Fibroblast of villous mesenchyme (primary cell): Measurements from ENCODE around the gene FAM204A.

DNA sequence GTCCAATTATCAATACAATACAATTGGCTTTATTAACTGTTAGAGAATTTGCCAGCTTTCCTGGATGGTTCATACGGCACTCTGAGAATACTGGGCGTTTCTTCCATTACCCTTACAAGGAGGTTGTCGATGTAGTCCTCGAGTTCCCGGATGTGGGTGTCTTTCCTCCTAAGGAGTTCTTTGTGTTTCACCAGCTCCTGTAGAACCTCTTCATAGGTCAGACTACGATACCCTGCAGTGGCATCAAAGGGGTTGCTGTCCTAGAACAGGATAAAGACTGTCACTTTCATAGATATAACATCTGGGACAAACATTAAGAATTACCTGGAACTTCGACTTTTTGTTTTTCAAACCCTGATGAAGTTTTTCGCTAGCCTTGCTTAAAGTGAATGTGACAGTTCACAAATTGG lies 37.8 kb downstream of the RAB11FIP2 start:
- CAGE, long polyA plus RNA, result no peak

GRCh38 chr10:118341322-118342653 lies at the start of gene FAM204A:
TSS of gene FAM204A (minus strand) at chr10:118342324.
- CAGE, long polyA plus RNA, result no peak

- CAGE, long polyA plus RNA, result no peak
These were observed 30.1 kb upstream of the PRLHR start for GRCh38 chr10:118625553-118625940.

- CAGE, long polyA plus RNA, result no peak
These were observed 25.2 kb downstream of the CACUL1 start for GRCh38 chr10:118729497-118730028.

DNA sequence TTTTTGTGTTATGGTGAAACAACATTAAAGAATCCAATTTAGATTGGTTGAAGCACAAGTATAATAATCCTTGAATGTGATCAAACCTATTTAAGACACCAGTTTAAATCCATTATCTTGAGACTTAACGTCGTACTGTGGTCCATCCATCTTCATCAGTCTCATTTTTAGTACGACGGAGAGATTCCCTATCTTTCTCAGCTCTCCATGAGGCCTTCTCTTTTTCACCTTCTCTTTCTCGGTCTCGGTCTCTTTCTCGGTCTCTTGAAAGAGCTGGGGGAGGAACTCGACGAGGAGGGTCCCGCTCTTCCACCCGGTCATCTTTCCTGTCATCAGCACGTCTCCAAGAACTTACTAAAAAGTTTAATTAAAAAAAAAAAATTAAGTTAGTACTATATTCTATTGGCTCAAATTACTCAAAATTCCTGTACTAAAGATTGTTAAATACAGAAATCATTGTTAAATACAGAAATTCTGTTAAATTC lies 6.4 kb downstream of the NANOS1 start:
- CAGE, long polyA plus RNA, result no peak

- CAGE, long polyA plus RNA, result no peak
These were observed 809 bp downstream of the DENND10 start for GRCh38 chr10:119104744-119105100.

DNA sequence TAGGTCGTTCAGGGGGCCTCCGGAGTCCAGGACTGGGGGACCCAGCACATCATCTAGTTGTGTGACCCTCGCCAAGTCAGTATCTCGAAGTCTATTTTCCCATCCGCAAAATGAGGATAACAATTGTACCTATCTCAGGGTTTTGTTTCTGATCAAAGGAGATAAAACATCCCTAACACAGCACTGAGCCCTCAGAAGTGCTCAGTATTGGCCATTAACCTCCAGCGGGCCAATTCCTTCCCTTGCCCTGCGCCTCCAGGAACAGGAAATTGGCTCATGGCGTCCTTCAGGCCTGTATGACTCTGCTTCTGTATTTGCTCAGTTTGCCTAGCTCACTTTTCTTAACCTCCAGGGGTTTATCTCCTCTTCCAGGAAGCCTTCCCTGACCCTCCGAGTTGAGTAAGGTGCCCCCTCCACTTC lies 897 bp upstream of the SFXN4 start:
- CAGE, long polyA plus RNA, result no peak

DNA sequence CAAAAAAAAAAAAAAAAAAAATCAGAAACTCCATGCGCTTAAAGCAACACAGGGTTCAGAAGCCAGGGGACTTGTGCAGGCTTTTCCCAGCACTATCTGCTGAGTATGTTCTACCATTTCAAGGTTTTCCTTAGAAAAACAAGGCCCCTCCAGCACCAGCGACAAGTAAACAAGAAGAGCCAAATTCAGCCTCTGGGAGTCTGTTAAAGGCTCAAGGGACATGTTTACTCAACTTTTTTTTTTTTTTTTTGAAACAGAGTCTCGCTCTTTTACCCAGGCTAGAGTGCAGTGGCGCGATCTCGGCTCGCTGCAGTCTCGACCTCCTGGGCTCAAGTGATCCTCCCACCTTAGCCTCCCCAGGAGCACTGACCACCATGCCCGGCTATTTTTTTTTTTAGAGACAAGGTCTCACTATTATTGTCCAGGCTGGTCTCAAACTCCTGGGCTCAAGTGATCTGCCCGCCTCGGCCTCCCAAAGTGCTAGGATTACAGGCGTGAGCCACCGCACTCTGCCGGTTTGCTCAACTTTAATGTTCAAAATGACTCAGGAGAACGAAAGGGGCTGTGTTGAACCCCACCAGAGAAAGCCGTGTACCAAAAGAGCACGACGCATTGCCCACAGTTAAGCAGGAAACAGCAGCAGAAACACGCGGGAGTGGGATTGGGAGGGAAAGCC lies 825 bp downstream of the PRDX3 start:
- CAGE, long polyA plus RNA, result no peak

- CAGE, long polyA plus RNA, result no peak
These were observed 1.4 kb downstream of the GRK5 start for GRCh38 chr10:119208574-119209341.

GRCh38 chr10:119250630-119251626 lies 43.6 kb downstream of the GRK5 start:
- CAGE, long polyA plus RNA, result no peak

- CAGE, long polyA plus RNA, result no peak
These were observed 164.6 kb downstream of the RGS10 start for GRCh38 chr10:119377837-119378405.

DNA sequence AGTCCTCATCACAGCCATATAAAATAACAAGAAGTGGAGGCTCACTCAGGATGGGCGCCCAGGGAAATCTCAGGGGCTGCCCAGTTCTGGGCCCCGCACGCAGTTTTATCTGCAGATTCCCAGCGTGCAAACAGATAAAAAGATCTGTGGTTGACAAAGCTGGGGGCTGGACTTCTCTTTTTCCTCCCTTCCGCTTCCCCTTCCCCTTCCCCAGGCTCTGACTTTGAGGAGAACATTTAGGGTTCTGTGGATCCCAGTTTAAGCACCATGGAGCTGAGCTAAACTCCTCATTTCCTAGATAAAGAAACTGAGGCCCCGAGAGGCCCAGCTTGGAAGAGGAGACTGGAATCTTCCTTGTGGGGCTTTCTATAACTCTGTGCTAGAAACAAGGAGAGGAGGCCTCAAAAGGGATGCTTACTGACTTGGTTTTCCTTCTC lies 135.5 kb downstream of the RGS10 start:
- CAGE, long polyA plus RNA, result no peak

DNA sequence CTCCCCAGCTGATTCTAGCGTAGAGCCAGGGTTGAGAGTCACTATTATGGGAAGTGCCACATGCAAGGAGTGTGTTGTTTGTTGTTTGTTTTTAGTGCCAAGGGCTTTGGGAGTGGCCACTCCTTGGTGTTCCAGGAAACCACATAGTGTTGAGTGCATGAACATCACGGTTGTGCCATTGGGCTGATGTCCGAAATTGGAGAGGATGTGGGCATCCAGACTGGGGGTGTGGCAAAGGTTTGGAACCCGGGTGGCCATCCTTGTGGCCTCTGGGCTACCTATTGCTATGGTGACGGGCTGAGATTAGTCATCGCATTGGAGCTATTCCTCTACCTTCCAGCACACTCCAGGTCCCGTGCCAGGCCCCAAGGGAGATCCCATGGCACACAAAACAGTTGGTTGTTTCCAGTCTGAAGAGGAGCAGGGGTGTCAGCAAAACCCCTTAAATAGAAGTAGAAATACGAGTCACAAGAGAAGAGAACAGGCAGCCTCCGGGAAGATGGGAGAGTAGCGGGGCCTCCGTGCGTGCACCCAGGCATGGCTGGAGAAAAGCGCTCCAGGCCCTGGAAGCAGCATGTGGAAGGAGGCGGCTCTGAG lies 92.4 kb downstream of the RGS10 start:
- CAGE, long polyA plus RNA, result no peak

- CAGE, long polyA plus RNA, result no peak
These were observed 1.7 kb downstream of the TIAL1 start for GRCh38 chr10:119595157-119595437.

DNA sequence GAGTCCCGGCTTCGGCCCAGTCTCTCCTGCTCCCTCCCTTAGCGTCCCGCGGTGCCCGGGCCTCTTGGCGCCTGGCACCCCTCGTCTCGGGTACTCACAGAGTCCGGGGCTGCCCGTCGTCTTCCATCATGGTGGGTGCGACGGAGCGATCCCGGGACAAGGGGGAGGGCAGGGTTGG lies 539 bp downstream of the TIAL1 start:
- CAGE, long polyA plus RNA, result no peak

GRCh38 chr10:119650737-119651324 lies 349 bp upstream of the BAG3 start:
- CAGE, long polyA plus RNA, result no peak

DNA sequence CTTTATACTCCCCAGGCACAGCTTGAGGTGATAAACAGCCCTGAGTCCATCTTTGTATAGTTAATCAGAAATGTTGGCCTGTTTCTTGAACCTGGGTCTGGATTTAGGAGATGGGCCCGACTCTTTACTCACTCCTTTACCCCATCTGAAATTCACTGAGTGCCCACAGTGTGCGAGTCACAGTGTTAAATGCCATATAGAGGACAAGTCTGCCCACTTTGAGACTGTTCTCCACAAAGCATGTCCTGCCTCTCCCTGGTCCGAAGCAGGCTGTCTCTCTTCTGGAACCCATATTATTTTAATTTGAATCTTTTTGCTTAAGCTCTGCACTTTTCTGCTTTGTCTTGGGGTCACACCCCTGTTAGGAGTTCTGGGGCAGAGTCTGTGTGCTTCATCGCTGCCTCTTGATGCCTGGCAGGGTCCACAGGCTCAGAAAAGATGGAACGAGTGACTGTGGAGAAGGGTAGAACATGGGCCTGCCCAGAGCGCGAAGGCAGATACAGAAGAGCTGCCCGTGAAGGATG lies 5.9 kb downstream of the BAG3 start:
- CAGE, long polyA plus RNA, result no peak

DNA sequence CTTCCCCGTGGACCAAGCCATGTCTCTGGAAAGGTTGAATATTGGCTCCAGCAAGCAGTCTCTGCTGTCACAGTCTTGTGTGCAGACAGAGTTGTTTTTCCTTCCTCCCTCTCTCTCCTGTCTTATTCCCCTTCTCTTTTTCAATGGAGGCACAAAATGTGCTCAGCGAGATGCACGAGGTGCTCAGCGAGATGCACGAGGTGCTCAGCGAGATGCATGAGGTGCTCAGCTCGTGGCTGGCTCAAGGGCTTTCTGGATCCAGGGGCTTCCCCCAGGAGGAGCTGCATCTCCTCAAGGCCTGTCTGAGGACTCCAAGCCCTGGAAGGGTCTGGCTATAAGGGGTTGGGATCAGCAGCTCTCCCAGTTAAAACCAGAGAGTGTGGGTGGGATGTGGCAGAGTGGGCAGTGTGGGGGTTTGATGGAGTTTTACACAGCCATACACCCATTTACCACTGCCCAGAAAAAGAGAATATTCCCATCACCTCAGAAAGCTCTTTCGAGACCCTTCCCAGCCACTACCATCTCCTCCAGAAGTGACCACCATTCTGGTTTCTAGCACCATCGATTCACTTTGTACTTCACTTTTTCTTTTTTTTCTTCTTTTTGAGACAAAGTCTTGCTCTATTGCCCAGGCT lies 15.3 kb downstream of the BAG3 start:
- CAGE, long polyA plus RNA, result no peak

DNA sequence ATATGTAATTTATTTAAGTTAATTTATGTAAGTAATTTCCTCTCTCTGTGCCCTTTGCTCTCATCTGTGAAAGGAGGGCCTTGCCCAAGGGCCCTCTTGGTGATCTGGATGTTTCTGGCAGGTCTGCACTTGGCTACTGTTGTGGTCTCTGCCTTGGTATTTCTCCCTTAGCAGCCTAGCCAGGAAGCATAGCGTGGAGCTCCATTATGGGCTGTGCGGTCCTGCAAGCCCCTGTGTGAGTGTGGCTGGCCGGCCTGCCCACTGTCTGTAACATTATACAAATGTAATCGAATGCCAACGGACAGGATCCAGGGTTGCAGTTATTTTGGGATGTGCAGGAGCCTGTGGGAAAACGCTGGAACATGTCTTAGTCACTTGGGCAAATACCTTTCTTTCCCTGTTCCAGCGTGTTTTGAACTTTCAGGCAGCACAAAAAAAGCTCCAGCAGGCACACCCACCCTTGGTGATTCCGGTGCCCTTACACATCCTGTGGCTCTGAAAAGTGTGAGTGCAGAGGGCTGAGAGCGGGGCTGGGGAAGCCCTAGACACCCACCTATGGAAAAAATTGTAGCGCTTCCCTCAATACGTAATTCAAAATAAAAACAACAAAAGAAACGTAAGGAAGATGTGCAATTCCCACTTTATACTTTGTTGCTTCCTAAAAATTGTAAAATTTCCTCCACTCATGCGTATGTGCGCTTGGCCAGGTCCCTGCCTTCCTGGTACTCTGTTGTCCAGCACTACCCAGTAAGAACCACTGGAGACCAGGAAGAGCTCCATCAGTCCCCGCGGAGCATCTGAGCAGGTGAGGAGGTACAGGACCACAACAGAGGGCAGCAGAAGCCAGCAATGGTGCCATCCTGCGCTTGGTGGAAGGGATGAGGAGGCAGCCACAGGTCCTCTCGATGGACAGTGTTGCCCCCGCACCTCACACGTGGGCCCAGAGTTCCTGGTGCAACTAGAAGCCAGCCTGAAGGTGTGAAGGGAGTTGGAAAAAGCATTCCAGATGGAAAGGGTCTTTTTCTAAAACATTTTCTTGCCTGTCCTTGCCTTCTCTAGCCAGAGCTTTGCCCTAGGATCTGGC lies 29.7 kb downstream of the BAG3 start:
- CAGE, long polyA plus RNA, result no peak

GRCh38 chr10:119724343-119725461 lies 1.1 kb upstream of the INPP5F start:
- CAGE, long polyA plus RNA, result no peak